ENCODE data around the genes C1orf127 and NPPB.

DNA sequence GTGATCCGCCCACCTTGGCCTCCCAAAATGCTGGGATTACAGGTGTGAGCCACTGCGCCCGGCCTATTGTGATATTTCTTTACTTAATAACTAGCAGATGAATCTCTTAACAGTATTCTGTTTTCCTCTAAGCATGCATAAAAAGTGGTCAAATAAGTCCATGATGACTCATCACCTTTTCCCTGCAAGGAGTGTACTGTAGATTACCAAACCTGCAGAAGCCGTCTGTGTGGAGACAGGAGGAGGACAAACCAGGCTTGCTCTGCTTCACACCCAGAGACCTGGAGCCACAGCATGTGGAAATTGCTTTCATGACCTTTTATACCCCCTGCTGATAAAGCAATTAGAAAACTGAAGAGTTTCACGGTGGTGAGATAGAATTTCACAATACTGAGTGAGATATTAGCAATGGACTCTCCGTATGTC, 9.3 kb downstream of the CORT start:
- RRBS, 2 experiments: no CpG with 5 or more reads among the region's 6 CpGs

GRCh38 chr1:10496597-10496843, 21.8 kb downstream of the PEX14 start:
- RRBS, 2 experiments: no CpG with 5 or more reads among the region's 2 CpGs

DNA sequence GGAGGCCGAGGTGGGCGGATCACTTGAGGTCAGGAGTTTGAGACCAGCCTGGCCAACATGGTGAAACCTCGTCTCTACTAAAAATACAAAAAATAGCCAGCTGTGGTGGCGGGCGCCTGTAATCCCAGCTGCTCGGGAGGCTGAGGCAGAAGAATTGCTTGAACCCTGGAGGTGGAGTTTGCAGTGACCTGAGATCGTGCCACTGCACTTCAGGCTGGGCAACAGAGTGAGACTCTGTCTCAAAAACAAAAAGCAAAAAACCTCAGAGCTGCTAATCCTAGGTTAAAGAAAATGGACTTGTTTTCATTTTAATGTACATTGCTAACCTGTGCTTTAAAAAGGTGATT, 82.6 kb downstream of the PEX14 start:
- RRBS, 2 experiments: no CpG with 5 or more reads among the region's 7 CpGs

GRCh38 chr1:10661517-10662264, 134.8 kb downstream of the CASZ1 start:
- RRBS, 2 experiments: no CpG with 5 or more reads among the region's 10 CpGs

GRCh38 chr1:10662692-10663234, 133.7 kb downstream of the CASZ1 start:
- RRBS, 2 experiments: no CpG with 5 or more reads among the region's 20 CpGs

GRCh38 chr1:10675027-10675684, 121.3 kb downstream of the CASZ1 start:
- RRBS, 2 experiments: no CpG with 5 or more reads among the region's 21 CpGs

- RRBS, 2 experiments: 32 to 57% methylated on average over 3 of the region's 31 CpGs
These were observed 91.9 kb downstream of the CASZ1 start for GRCh38 chr1:10704537-10704932.

DNA sequence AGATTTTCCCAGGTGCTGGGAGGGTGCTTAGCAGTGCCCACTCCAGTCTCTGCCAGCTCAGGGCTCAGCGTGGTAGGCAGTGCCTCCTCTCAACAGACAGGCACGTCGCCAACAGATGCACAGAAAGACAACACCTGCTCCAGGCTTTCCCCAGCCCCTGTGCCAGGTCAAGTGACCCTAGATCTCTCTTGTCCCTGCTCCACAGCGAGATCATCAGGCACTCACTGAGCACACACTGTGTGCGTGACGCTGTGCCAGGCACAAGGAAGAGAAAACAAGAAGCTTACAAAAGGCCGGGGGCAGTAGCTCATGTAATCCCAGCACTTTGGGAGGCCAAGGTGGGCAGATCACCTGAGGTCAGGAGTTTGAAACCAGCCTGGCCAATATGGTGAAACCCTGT, 85.9 kb downstream of the CASZ1 start:
- RRBS, 2 experiments: no CpG with 5 or more reads among the region's 7 CpGs

- RRBS, 2 experiments: 24 to 44% methylated on average over 1 of the region's 17 CpGs
These were observed 59.2 kb downstream of the CASZ1 start for GRCh38 chr1:10737153-10737762.

GRCh38 chr1:10814878-10816115, 18.9 kb upstream of the CASZ1 start:
- RRBS, 2 experiments: no CpG with 5 or more reads among the region's 18 CpGs

DNA sequence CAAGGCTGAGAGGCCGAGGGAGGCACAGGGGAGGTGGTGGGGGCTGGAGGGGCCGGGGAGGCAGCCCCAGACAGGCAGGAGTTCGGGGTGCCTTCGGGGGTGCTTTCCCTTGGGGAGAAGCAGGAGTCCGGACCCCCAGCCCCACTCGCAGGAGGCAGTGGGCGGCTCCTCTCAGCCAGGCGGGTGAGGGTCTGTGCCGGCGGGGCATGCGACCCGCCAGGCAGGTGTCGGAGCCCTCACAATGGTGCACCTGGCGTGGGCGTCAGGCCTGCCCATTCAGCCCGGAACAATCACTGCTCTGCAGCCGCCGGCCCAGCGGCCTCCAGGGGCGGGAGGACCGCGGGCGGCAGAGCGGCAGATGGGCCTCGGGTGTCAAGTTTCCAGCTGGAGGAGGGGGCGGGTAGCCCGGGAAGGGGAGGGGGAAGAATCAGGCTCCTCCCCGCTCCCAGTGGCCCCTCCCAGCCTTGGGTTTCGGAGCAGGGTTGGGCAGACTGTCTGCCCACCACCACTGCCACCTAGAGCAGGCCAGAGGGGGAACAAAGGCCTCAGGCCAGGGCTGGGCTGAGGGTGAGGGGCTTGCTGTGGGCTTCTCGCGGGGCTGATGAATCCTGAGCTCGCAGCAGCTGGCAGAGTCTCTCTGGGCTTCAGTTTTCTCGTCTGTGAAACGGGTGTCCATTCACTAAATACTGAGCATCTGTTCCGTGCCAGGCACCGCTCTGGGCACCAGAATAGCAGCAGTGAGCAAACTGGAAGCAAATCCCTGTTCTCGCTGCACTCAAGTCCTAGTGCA, 39.4 kb upstream of the CASZ1 start:
- RRBS, 2 experiments: 4 to 5% methylated on average over 20 of the region's 37 CpGs

DNA sequence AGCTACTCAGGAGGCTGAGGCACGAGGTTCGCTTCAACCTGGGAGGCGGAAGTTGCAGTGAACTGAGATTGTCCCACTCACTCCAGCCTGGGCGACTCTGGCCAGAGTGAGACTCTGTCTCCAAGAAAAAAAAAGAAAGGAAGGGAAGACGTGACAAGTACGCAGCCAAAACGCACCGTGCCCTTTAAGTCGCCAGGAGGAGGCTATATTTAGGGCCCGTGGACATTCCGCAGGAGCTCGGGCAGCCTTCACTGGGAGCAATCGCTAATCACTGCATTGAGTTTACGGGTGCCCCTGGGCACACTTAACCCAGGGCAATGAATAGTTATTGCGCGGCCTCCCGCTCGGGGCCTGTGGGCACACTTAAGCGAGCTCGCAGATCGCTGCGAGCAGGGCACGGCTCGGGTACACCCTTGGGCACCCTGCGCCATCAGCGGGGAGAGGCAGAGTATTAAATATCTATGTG, 21.6 kb downstream of the C1orf127 start:
- RRBS, 2 experiments: no CpG with 5 or more reads among the region's 26 CpGs

DNA sequence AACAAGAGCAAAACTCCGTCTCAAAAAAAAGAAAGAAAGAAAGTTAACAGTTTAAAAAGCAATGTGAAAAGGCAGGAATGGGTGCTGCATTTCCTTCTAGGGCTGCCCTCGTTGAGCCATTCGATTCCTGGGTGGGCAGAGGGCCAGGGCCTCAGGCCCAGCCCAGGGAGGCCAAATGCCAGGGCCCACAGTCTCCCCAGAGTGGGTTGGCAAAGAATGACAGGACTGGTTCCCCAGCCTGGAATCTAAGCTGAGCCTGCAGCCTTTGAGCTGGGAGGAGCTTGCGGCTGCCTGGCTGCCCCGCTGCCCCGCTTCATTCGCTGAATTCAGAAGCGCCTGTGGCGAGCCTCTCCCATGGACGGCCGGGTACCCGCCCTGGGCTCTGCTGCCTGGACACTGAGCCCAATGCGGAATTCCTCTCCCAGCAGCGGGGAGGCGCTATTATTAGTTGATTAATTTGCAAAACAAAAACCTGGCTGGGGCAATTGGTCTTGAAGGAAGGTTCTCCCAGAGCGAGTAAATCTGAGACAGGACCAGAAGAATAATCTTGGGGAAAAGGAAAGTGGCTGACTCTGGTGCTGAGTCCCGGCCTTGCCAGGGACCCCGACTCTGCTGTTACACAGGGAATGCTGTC, 1.7 kb downstream of the C1orf127 start:
- RRBS, 2 experiments: 5 to 10% methylated on average over 2 of the region's 18 CpGs

GRCh38 chr1:10981856-10982215, at the start of gene C1orf127:
C1orf127 (minus strand) TSS chr1:10982076.
- RRBS, 2 experiments: no CpG with 5 or more reads among the region's 2 CpGs

DNA sequence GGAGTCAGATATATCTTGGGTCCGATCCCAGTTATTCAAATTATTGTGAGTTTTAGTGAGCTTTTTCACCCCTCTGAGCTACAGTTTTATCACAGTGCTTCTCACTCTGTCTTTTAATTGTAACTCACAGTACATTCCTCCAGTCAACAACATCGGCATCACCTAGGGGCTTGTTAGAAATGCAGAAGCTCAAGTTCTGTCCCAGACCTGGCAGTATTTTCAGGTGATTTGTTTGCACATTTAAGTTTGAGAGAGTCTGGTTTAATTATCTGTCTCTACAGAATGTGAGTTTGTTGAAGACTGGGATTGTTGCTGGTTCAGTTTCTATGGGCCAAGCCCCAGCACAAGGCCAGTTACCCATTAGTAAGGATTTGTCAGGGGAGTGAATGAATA, 26.0 kb downstream of the DISP3 start:
- RRBS, 2 experiments: no CpG with 5 or more reads among the region's 2 CpGs

DNA sequence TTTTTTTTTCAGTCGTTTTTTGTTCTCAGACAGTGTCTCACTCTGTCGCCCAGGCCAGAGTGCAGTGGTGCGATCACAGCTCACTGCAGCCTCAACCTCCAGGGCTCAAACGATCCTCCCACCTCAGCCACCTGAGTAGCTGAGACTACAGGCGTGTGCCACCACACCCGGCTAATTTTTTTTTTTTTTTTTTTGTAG, 19.4 kb downstream of the MTHFR start:
- RRBS, 2 experiments: no CpG with 5 or more reads among the region's 6 CpGs

GRCh38 chr1:11796191-11796801, 9.5 kb downstream of the MTHFR start:
- RRBS, 2 experiments: no CpG with 5 or more reads among the region's 10 CpGs

DNA sequence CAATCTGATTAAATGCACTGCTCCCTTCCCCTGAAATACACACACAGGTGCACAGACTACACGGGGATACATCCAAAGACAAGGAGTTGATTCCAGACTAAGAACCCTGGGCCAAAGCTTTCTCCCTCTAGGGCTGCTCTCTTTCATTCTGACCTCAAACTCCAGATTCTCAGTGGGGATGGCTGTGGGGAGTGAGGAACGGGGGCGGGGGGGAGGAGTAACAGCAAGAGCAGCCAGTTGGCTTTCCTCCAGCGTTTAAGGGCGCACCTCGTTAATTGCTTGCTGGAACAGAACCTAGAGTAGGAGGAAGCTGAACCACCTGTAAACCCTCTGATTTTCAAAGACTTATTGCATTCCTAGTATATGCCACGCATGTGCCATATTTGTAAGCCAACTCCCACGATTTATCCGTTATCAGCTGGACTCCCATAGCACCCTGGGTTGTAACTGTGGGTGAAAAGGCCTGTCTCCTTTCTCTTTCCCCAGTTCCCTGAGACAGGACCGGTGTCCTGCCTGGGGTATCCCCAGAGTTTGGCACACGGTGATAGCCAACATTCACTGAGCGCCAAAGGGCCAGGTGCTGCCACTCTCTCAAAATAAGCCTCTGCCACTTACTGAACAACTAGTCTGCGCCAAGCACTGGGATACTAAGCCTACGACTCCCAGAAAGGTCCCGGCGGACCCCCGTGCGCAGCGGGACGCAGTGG, 879 bp downstream of the MTHFR start:
- RRBS, 2 experiments: under 1% methylated on average over 6 of the region's 20 CpGs

- RRBS, 2 experiments: 7 to 8% methylated on average over 24 of the region's 40 CpGs
These were observed at the start of gene NPPB for GRCh38 chr1:11858664-11859314. NPPB (minus strand) TSS chr1:11858945.

- RRBS, 2 experiments: no CpG with 5 or more reads among the region's 6 CpGs
These were observed 15.9 kb upstream of the NPPB start for GRCh38 chr1:11874715-11875041.